Jurkat, Clone E6-1 (cell line): ENCODE results near the gene AGO4.

DNA sequence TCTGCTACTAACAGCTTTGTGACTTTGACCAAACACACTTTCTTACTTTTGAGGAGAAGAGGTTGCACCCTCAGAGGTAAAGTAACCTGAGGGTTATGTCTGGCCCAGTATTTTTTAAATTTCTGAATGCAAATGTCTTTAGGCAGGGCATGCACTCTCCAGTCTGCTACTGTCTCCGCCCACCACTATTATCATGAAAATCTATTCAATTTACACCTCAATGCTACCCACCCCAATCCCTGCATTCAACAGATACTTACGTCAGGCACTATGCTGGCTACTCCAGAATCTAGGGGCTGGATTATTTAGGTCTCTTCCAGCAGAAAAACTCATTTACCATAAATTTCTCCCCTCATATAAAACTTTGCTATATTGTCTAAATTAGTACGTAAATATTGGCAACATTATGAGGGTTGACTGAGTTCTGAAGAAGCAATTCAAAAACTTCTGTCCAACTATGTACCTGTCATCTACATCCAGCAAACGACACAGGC, 2.3 kb downstream of the KIAA0319L start:
- RRBS: no CpG with 5 or more reads among the region's 4 CpGs

DNA sequence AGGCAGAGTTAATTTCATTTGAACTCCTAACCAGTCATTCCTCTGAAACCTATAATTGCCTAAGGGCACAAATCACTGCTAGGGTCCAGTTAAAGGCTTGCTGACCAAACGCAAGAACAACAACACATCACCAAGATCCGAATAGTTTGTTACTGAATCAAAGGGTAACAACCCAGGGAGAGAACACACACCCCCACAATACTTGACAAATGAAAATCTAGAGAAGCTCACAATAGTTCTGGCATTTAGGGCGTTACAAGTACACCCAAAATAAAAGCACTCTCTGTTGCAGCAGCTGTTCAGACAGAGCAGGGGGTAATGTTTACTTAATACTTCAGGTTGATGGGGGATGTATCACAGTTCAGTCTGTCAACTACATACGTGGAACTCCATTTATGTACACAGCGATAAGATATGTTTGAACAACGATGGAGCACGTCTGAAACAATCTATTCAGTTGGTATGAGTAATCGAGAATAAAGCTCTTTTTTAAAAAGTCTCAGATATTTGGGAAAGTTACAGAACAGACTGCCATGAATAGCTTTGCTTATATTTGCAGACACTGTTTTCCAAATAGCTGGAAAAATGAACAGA, 1.2 kb downstream of the KIAA0319L start:
- RRBS: no CpG with 5 or more reads among the region's 8 CpGs

- RRBS: no CpG with 5 or more reads among the region's 27 CpGs
Measured at GRCh38 chr1:35560756-35561335, 3.2 kb downstream of the NCDN start.

DNA sequence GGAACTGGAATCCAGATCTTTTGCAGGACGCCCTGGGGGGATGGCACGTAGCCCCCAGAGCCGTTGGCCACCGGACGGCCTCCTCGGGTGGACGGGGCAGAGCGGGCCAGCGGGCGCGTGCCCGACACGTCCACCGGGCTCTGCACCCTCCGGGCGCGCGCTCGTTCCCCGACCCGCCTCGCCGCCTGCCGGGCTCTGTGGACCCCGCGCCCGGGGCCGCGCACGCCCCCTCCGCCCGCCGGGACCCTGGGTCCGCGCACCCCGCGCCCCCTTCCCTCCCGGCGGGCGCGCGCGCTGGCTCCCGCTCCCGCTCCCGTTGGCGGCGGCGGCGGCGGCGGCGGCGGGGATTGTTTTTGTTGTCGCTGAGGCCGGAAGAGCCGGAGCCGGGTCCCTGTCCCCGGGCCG, at the start of gene AGO4:
TSS of gene AGO4 (plus strand) at position 164 of the 405 bp plus-strand sequence.
- RRBS: 3% methylated on average over 33 of the region's 60 CpGs

- RRBS: no CpG with 5 or more reads among the region's 5 CpGs
Measured at GRCh38 chr1:35851545-35852556, 31.2 kb upstream of the AGO1 start.

- RRBS: 5% methylated on average over 5 of the region's 38 CpGs
Measured at GRCh38 chr1:35883549-35884381, 756 bp downstream of the AGO1 start.

DNA sequence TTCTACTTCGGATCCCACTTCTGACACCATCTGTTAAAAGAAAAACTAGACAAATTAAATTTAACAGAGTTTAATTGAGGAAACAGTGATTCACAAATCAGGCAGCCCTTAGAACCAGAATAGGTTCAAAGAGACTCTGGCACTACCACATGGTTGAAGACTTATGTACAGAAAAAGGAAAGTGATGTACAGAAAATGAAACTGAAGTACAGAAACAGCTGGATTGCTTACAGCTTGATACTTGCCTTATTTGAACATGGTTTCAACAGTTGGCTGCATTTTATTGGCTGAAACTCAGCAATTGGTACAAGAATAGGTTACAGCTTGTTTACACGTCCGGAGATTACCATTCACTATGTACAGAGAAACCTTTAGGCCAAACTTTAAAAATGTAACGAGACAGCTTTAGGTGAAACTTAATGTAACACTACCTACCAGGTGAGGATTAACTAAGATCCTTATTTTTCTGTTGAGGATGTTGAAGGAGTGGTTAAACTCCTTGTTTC, 60.5 kb upstream of the TEKT2 start:
- RRBS: no CpG with 5 or more reads among the region's 4 CpGs

GRCh38 chr1:36093789-36094366, 5.2 kb downstream of the ADPRS start:
- RRBS: no CpG with 5 or more reads among the region's 7 CpGs

DNA sequence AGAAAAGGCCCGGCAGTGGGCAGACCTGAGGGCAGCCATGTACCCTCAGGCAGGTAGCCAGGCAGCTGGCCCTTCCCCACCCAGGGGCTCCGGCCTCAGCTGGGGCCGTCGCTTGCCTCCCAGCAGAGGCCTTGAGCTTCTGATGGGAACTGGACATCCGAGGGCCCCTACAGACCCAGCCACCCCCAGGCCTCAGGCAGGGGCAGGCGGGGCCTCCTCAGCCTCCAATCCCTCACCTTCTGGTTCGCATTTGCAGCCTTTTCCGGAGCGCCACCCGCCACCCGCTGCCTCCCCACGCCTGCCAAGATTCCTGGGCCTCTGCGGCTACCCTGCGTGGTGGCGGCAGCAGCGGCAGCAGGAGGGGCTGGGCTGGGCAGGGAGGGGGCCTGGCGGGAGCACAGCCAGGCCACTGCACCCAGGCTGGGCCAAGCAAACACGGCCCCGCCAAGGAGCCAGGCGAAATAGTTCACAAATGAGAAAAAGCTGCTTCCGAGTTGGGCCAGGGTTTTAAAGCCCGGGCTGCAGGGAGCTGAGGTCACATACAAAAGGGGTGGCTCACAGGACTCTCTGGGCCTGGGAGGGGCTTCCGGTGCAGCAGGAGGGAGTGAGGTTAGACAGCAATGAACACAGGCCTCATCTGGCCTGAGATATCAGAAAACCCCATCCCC, 9.9 kb downstream of the COL8A2 start:
- RRBS: 49% methylated on average over 2 of the region's 23 CpGs

GRCh38 chr1:36155013-36155736, 785 bp upstream of the MAP7D1 start:
- RRBS: 4% methylated on average over 1 of the region's 16 CpGs

- RRBS: no CpG with 5 or more reads among the region's 4 CpGs
Measured at GRCh38 chr1:36161590-36161888, 5.6 kb downstream of the MAP7D1 start.

GRCh38 chr1:36175115-36175861, 19.3 kb downstream of the MAP7D1 start:
- RRBS: no CpG with 5 or more reads among the region's 4 CpGs

DNA sequence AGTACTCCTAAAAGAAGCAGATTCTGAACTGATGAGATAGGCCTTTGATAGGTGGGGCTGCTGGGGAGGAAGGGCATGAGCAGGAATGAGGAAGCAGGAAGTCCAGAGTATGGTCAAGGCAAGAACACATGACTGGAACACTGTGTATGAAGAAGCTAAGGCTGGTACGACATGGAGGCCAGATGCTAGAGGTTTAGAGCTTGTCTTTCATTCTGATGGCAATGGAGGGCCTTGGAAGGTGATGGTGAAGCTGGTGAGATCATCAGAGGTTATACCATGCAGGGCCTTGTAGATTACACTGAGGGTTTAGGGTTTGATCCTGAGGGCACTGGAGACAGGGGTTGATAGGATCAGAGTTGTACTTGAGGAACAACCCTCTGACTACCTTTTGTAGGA, 11.4 kb upstream of the THRAP3 start:
- RRBS: no CpG with 5 or more reads among the region's 1 CpG

- RRBS: no CpG with 5 or more reads among the region's 2 CpGs
Measured at GRCh38 chr1:36226565-36226995, 2.3 kb downstream of the THRAP3 start.

DNA sequence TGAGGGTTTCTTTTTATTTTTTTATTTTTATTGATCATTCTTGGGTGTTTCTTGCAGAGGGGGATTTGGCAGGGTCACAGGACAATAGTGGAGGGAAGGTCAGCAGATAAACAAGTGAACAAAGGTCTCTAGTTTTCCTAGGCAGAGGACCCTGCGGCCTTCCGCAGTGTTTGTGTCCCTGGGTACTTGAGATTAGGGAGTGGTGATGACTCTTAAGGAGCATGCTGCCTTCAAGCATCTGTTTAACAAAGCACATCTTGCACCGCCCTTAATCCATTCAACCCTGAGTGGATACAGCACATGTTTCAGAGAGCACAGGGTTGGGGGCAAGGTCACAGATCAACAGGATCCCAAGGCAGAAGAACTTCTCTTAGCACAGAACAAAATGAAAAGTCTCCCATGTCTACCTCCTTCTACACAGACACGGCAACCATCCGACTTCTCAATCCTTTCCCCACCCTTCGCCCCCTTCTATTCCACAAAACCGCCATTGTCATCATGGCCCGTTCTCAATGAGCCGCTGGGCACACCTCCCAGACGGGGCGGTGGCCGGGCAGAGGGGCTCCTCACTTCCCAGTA, 19.0 kb downstream of the THRAP3 start:
- RRBS: no CpG with 5 or more reads among the region's 12 CpGs

DNA sequence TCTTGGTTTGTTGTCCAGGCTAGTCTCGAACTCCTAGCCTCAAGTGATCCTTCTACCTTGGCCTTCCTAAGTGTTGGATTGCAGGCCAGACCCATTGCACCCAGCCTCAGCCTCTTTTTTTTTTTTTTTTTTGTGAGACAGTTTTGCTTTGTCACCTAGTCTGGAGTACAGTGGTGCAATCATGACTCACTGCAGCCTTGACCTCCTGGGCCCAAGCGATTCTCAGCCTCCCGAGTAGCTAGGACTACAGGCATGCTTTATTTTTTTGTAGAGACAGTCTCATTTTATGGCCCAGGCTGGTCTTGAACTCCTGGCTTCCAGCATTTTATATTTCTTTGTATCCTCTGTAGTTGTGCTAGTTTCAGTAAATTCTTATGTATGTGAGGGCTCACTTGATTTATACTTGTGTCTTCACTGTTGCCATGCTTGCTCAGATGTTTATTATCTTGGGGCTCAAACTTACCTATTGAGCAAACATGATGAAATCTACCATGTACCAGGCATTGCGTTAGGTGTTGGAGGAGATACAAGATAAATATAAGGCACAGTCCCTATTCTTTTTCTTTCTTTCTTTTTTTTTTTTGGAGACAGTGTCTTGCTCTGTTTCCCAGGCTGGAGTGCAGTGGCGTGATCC, 24.2 kb downstream of the THRAP3 start:
- RRBS: no CpG with 5 or more reads among the region's 5 CpGs

DNA sequence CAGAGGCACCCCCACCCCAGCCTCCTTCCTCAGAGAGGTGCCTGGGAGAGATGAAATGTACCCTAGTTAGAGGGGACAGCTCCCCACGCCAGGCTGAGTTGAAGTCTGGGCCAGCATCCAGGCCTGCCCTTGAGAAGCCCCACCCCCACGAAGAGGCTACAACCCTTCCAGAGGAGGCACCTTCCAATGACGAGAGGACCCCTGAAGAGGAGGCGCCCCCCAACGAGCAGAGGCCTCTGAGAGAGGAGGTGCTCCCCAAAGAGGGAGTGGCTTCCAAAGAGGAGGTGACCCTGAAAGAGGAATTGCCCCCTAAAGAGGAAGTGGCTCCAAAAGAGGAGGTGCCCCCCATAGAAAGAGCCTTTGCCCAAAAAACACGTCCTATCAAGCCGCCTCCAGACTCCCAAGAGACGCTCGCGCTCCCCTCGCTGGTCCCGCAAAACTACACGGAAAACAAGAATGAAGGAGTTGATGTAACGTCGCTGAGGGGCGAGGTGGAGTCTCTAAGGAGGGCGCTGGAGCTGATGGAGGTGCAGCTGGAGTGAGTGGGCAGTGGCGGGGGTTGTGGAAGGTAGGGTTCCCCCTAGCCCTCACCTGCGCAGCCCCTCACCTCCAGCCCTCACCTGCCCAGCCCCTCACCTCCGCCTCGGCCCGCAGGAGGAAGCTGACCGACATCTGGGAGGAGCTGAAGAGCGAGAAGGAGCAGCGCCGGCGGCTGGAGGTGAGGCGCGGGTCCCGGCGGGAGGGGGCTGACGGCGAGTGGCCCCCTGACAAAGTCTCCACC, 3.0 kb downstream of the EVA1B start:
- RRBS: no CpG with 5 or more reads among the region's 33 CpGs

DNA sequence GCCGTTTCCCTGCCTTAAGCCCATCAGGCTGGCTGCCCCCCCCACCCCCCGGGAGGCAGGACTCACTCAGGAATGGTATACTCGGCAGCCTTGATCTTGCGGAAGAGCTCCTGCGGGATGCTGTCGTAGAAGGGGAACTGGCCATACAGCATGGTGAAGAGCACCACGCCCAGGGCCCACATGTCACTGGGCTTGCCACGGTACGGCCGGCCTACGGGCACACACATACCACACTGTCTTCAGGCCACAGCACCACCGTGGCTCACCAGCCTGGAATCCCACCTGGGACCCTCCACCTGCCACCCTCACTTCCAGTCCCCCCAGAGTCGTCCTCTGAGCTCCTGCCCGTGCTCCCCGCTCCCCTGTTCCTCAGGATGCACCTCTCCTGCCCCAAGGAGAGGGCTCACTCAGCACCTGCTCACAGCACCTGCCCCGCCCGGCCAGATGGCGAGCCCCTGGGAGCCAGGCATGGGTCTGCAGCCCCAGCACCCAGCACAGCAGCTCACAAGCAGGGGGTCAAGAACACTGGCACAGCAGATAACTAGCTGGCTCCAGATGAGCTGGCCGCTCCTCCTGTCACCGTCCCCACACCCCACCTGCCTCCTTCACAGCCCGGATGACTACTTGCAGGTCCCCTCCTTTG, 20.7 kb upstream of the EVA1B start:
- RRBS: no CpG with 5 or more reads among the region's 21 CpGs

- RRBS: no CpG with 5 or more reads among the region's 11 CpGs
Measured at GRCh38 chr1:36352814-36353485, 29.5 kb upstream of the EVA1B start.

GRCh38 chr1:36379960-36380610, 5.6 kb downstream of the STK40 start:
- RRBS: no CpG with 5 or more reads among the region's 5 CpGs